Glomerular endothelial cell (primary cell): ENCODE results near the genes PGF, FOS and FLVCR2.

- RAMPAGE, long total RNA: no peak
Observed at GRCh38 chr14:74217636-74218109, 21.6 kb upstream of the VSX2 start.

GRCh38 chr14:74503097-74503814 lies 9.7 kb downstream of the ISCA2 start:
- RAMPAGE, long total RNA: no peak

DNA sequence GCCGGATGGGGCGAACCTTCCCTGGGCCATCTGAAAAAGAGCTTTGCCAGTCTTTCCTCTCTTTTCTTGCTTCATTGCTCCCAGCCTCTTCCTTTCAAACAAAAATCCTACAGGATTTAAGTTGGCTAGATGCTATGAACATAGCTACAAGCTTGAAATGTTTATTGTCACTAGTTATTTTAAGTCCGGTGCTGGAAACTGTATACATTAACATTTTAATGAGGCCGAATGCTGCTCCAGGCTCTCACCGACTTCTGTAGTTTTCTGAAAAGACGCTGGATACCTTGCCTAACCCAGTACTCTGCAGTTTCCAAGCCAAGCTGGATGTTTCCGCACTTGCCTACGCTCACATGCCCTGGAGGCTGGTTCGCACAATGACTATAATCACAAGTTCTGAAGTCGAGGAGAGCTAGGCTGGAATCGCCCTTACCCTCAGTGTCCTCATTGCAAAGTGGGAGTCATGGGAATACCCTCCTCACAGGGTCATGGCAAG lies 39.2 kb downstream of the LTBP2 start:
- RAMPAGE, long total RNA: no peak

GRCh38 chr14:74599141-74599886 lies 12.7 kb downstream of the LTBP2 start:
- RAMPAGE, long total RNA: no peak

DNA sequence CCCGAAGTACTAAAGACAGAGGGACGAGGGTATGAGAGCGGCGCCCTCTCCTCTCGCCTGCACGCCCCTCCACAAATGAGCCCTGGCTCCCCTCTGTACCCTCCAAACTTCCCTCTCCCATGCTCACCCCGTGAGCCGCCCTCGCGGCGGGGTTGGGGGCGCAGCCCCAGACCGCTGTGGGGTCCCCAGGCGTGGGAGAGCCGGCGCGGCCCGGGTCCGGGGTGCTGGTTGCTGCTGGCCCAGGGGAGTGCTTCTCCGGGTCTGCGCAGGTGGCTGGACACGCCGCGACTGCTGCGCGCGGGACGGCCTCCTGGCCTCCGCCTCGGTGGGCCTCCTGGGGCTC lies 742 bp downstream of the LTBP2 start:
- RAMPAGE, long total RNA: no peak

DNA sequence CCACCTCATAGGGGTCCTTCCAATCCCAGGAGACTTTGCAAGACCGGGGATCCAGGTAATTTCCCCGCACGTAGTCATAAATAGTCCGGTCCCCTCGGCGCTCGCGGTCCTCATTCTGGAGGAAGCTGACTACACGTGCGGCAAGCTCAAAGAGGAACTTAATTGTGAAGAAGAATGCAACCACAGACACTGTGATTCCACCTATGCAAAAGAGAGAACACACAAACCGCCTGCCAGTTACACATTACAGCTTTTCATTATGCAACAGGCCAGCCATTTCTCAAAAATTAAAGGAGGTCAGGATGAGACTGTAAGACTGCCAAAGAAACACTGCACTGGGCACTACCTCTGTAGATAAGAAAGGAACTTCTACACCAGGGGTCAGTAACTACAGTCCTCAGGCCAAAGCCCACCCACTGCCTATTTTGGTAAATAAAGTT lies 28.4 kb downstream of the AREL1 start:
- RAMPAGE, long total RNA: no peak

- RAMPAGE, long total RNA: no peak
Observed at GRCh38 chr14:74739963-74740213, 23.2 kb upstream of the YLPM1 start.

GRCh38 chr14:74902989-74903962 lies 19.8 kb downstream of the RPS6KL1 start:
- RAMPAGE, long total RNA: no peak

DNA sequence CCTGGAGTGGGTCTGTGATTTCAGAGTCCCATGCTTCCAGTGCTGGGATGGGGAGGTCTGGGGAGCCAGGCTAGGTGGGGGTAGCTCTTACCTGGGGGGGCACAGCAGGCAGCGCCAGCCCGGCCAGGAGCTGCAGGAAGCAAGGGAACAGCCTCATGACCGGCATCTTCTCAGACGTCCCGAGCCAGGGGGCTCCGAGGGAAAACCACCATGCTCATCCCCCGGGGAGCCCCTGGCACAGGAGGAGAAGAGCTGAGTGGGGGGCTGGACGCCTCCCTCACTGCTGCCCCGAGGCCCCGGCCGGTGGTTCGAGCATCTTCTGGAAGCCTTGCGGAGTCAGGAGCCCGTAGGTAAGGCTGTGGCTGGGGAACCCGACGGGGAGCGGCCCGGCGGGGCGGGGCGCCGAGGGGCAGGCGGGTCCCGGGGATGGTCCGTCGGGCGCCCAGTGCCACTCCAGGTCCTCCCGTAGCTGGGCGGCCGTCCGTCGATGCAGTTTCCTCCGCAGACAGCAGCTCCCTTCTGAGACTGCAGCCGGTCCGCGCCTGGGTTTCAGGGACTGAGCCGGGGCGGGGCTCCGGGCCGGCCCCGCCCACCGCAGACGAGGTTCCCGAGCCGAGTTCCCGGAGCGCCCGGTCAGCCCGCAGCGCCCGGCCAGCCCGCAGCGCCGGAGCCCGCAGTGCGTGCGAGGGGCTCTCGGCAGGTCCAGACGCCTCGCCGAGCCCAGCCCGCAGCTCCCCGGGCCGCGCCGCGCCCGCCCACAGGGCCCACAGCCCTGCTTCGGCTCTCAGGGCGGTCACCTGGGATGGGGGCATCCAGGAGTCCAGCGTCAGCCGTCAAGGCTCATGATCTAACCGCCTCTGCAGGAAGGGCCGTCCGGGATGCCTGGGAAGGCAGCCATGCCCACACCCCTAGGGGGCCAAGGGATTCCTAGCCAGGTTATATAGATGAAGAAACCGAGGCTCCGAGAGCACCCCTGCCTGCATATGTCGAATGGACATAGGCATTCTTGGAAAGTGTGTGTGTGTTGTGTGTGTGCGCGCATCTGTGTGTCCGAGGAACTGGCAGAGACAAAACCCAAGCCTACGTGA lies at the start of gene PGF:
TSS of gene PGF (minus strand) at position 521 of the 1,088 bp plus-strand sequence.
- RAMPAGE, long total RNA: start-site peak on the minus strand centred at position 351 of the sequence, 75 bp wide, 69 and 54 reads in 2 replicates

- RAMPAGE, long total RNA: no peak
Observed at GRCh38 chr14:74964046-74964331, 8.6 kb upstream of the PGF start.

DNA sequence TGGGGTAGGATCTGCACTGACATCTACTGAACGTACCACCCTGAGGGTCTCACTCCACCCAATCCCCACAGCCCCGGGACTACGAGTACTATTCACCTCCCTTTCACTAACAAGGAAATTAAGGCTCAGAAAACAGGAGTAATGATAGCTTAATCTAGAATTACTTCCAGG lies 18.2 kb upstream of the PGF start:
- RAMPAGE, long total RNA: no peak

DNA sequence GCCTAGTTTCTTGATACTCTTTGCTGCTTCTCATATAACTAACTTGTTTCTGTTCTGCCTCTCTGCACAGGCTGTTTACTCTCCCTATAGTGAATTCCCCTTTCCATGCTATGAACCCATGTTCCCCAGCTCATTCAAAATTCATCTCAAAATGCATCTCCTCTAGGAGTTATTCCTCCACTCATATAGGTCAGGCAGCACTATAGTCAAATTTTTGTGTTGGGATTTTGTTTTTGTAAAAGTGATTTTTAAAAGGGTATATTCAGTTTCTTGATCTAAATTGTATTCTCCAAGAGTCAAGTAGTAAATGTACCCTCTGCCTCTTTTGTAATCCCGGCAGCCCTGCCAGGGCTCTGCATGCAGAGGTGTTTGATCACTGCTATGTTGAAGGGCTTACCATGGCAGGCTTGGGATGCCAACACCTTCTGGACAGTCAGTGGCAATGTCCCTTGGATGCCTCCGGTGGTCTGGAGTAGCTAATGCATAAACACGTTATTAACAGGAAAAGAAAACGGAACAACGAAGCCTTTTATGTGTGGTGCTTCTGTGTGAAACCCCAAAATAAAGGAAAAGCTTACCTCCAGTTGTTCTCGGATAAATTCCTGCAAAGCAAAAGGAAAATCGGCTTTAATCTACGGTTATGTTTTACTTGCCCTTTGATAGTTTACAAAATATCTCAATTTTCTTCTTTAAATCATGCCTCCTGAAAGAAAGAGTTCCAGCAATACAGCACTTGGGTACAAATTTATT lies 19.9 kb downstream of the EIF2B2 start:
- RAMPAGE, long total RNA: no peak

DNA sequence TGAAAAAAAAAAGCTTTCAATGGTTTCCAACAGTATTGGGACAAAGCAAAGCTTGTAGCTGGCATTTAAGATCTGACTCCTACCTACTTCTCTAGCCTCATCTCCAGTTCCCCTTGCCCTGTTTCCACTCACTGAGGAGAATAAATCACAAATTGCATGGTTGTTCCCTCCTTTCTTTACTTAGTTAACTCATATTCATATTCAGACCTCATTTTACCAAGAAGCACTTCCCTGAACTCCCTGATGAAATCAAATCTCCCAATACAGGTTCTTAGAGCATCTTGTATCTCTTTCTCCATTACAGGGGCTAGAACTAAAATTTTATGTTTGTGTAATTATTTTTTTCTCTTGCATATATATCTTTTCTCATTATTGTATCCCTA lies 14.2 kb downstream of the MLH3 start:
- RAMPAGE, long total RNA: no peak

GRCh38 chr14:75221786-75222639 lies 45.6 kb upstream of the TMED10 start:
- RAMPAGE, long total RNA: no peak

DNA sequence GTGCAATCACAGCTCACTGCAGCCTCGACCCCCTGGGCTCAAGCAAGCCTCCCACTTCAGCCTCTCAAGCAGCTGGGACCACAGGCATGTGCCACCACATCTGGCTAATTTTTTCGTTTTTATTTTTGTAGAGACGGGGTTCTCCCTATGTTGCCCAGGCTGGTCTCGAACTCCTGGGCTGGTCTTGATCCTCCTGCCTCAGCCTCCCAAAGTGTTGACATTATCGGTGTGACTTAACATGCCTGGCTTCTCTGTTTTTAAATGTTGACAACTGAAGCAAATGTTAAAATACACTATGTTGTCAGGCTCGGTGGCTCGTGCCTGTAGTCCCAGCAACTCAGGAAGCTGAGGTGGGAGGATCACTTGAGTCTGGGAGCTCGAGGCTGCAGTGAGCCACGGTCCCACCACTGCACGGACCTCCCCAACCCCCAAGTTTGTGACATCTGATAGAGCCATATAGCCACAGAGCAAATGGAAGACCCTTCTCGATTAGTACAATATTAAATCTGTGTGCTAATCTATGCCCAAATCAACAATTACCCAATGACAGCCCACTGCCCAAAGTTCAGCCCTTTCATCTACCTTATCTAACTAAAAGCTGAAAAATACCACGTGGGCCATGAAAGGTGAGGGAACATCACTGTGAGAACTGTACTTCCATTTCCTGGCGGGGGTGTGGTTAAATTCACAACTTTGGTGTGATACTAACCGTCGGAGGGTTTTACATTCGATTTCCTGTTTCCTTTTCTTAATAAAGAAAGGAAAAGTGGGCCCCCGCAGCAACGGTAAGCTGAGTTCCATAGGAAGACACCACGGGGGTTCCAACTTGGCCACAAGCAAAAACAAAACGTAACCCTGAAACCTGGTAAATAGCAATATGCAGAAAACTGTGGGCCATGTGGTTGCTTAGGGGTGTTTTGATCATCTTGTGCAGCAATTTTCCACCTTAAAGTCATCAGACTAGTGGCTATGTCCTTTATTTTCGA lies 31.3 kb upstream of the FOS start:
- RAMPAGE, long total RNA: no peak

- RAMPAGE, long total RNA: no peak
Observed at GRCh38 chr14:75277988-75279234, at the start of gene FOS. TSS of gene FOS (plus strand) at chr14:75278828.

GRCh38 chr14:75542419-75543241 lies 20.4 kb downstream of the BATF start:
- RAMPAGE, long total RNA: no peak

DNA sequence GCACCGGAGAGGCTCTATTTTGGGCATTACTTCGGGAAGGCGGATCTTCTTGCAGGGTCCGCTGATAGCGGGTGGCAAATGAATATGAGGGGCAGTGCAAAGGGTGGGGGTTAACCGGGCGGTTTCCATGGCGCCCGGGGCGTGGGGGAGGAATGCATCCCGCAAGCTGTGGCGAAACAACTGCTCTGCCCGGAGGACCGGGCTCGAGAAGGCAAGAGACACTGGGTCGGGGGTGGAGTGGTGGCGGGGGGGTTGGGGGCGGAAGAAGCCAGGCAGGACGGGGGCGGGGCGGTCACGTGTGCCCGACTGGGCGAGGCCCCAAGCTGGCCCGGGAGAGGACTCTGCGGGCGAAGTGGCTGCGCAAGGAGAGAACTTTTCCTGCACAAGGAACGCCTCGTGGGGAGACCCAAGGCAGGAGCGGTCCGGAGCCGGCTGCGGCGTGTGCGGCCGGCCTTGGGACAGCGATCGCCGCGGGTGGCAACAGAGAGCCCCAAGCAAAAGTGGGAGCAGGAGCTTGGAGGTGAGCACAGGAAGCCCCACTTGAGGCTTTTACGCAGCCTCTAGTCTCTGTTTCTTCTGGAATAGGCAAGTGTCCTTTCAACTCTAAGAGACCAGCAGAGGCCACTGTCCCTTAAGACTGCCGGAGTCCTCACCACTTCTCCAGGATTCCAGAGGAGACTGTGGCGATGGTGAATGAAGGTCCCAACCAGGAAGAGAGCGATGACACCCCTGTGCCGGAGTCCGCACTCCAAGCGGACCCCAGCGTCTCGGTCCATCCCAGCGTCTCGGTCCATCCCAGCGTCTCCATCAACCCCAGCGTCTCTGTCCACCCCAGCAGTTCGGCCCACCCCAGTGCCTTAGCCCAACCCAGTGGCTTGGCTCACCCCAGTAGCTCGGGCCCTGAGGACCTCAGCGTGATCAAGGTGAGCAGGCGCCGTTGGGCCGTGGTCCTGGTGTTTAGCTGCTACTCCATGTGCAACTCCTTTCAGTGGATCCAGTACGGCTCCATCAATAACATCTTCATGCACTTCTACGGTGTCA lies at the start of gene FLVCR2:
TSS of gene FLVCR2 (plus strand) at position 334 of the 1,041 bp plus-strand sequence.
- RAMPAGE, long total RNA: start-site peak on the plus strand centred at position 334 of the sequence, 86 bp wide, 29 and 64 reads in 2 replicates

DNA sequence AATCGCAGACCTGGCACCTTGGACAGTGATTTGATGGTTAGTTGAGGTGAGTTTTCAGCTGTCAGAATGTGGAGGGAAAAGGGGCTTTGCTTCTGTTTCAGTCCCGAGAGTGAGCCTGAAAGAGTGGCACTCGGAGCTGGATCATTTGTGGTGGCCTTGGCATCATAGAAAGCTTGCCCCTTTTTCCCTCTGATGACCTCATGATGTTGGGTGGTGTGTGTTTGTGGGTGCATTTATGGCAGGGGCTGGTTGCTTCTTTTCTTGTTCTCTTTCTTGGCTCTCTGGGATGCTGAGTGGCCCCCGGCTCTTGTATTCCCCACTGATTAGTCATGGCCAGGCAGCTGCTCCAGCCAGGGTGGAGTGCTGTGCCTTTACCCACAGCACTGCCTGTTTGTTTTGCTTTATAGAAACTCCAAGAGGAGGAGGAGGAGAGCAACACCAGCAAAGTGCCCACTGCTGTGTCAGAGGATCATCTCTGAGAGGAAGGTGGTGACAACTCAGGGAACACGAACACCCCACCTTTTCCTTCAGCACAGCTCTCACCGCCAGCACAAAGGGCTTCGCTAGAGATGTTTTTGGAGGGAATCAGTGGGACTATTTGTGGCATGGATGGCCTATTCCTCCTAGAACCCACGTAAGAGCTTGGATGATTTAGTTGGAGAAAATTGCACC lies 14.5 kb downstream of the ERG28 start:
- RAMPAGE, long total RNA: no peak

GRCh38 chr14:75711526-75712573 lies 50.8 kb downstream of the TTLL5 start:
- RAMPAGE, long total RNA: no peak